Left cardiac atrium (tissue), 1 donor: ENCODE measurements around a stretch of chr5.

GRCh38 chr5:68232821-68233526, 17.4 kb downstream of the PIK3R1 start:
- PRO-cap: no peak

- PRO-cap: no peak
These were observed 34.6 kb downstream of the PIK3R1 start for GRCh38 chr5:68250056-68250599.

- PRO-cap: no peak
These were observed 37.7 kb downstream of the PIK3R1 start for GRCh38 chr5:68252986-68253843.

- PRO-cap: unidirectional peak, minus-strand start at chr5:68265534
These were observed 49.8 kb downstream of the PIK3R1 start for GRCh38 chr5:68265230-68265807.

DNA sequence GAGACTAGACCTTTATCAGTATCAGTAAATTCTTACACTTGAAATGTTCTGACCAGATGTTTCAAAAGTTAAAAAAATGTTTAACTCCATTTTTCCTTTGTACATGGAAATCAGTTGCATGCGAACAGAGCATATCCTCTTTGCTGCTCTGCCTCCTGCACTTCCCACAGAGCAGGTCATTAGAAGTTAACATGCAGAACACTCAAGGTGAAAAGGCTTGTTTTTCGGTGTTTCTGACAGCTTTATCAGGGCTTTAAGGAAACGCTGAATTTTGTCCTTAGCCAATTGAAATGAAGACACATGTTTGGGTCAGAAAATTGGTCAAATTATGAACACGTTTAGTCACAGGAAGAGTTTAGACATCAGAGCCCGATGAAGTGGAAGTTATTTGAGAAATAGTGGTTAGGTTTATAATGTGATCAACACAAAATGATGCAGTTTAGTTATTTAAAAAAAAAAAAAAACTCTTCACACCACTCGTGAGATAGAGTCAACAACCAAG, 59.6 kb downstream of the PIK3R1 start:
- PRO-cap: no peak

DNA sequence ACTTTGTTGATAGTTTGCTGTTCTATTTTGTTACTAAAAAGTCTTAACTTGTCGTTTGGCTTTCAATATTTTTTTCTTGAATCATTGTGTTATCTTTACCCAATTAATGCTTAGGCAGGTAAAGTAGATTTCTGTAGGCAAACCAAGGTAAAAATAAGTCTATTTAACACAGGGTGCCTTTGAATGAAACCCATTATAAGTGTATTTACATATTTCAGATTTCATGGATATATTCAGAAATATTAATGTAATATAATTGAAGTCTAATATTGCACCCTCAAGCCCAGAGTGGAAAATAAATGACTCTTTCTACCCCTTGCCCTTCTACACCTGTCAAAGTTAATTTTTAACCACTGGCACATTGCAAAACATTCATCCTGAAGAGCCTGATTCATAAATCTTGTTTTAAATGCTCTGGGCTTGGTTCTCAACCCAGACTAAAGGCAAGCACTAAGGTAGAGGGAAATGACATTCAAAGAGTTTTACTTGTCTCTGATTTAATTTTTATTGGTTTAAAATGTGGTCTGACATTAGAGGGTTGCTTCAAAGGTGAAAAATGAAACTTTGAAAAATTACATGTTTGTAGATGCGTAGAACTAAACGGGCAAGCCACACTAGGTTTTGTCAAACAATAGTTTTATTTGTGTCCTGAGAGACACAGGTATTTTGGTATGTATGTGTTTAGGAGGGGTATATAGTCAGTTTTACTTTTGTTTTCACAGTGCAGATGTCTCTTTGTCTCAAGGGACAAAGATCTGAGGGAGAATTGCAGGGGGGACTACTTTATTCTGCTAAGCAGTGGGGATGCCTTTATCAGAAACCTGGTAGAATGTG, 69.6 kb downstream of the PIK3R1 start:
- PRO-cap: no peak

GRCh38 chr5:68287623-68287933, 72.0 kb downstream of the PIK3R1 start:
- PRO-cap: no peak

GRCh38 chr5:68298864-68299596, 83.5 kb downstream of the PIK3R1 start:
- PRO-cap: no peak

- PRO-cap: no peak
These were observed 382.5 kb upstream of the SLC30A5 start for GRCh38 chr5:68711373-68711688.

GRCh38 chr5:68962727-68963281, 131.0 kb upstream of the SLC30A5 start:
- PRO-cap: no peak

GRCh38 chr5:69093617-69093976, 217 bp upstream of the SLC30A5 start:
- PRO-cap: bidirectional peak, plus-strand start at chr5:69094059, minus-strand start at chr5:69093782

- PRO-cap: no peak
These were observed 934 bp upstream of the MARVELD2 start for GRCh38 chr5:69413889-69414475.

DNA sequence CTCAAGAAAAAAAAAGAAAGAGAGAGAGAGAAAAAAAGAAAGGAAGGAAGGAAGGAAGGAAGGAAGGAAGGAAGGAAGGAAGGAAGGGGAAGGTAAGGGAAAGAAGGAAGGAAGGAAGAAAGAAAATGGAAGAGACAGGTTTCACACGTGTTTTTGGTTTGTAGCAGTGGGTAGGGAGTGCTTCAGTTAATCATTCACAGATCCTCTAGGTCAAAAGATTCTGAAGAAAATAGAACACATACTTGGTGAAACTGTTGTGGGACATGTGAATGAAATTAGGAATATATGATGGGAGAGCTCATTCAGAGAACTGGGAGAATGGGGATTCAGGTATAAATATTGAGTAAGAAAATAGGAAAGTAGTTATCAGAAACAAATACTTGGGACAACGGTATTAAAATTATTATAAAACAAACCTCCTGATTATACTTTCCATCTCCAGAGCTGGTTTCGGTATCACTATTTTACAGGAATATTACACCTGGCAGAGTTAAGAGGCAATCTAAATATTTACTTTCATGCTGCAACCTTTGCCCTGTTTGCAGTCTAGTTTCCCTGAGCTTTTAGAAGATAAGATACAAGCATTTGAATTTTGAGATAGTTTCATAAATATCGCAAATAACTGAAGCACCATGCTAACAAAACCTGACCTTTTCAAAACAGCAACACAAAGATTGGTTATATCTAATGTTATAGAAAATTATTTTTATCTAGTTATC, 37.2 kb downstream of the MARVELD2 start:
- PRO-cap: no peak

DNA sequence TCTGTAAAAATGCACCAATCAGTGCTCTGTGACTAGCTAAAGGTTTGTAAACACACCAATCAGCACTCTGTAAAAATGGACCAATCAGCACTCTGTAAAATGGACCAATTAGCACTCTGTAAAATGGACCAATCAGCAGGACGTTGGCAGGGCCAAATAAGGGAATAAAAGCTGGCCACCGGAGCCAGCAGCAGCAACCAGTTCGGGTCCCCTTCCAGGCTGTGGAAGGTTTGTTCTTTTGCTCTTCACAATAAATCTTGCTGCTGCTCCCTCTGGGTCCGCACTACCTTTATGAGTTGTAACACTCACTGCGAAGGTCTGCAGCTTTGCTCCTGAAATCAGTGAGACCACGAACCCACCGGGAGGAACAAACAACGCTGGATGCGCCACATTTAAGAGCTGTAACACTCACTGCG, 26.0 kb upstream of the OCLN start:
- PRO-cap: no peak

GRCh38 chr5:69527153-69527852, 32.7 kb upstream of the GTF2H2C start:
- PRO-cap: no peak

DNA sequence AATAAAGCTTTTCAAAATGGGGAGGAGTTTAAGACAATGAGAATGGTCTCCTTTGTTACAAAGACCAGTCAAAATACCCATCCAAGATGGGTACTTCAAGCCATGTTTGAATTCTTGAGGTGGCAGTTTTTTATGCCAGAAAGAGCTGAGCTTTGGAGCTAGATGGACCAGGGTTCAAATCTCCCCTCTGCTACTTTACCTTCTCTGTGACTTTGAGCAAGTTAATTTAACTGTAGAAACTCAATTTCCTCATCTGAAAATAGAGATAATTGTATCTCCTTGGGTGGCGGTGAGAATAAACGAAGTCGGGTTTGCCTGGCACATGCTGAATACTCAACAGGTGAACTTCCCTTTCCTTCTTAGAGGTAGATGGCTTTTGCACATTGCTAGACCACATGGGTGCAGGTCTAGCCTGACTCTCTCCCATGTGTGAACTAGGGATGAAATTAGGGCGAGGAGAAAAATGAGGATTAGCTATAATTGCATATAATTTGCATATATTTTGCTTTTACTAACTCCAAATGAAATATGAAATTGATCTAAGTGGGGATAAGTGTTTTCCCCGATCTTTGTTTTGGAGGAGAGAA, 31.4 kb upstream of the GTF2H2C start:
- PRO-cap: no peak

- PRO-cap: unidirectional peak, minus-strand start at chr5:70586233
These were observed 314.5 kb upstream of the SERF1A start for GRCh38 chr5:70585973-70586409.

DNA sequence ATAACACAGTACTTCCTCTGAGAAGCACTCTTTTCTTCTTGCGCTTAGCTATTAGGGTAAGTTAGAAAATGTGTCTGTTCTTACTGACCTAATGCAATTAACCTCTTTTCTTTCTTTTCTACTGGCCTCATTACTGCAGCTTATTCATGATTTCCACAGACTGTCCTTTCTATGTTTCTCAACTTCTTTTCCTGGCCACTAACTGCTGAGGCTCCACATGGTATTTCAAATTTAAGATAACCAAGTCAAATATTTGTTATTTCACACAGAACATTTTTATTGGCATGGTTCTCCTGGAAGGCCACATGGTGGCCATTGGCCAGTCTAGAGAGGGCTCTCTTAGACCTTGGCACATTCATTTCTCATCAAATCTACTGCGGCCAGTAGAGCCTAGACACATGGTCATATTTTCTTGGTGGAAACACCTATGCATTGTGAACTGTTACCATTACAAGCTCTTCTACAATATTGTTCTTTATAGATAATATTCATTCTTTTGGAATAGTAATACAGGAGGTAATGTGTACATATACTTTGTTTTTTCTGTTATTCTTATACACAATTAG, 13.9 kb upstream of the BDP1 start:
- PRO-cap: no peak

GRCh38 chr5:71446577-71446896, 8.9 kb upstream of the BDP1 start:
- PRO-cap: no peak

- PRO-cap: no peak
These were observed 61.8 kb downstream of the MCCC2 start for GRCh38 chr5:71648959-71649377.